Mammary epithelial cell (primary cell): ENCODE measurements around a stretch of chr16.

DNA sequence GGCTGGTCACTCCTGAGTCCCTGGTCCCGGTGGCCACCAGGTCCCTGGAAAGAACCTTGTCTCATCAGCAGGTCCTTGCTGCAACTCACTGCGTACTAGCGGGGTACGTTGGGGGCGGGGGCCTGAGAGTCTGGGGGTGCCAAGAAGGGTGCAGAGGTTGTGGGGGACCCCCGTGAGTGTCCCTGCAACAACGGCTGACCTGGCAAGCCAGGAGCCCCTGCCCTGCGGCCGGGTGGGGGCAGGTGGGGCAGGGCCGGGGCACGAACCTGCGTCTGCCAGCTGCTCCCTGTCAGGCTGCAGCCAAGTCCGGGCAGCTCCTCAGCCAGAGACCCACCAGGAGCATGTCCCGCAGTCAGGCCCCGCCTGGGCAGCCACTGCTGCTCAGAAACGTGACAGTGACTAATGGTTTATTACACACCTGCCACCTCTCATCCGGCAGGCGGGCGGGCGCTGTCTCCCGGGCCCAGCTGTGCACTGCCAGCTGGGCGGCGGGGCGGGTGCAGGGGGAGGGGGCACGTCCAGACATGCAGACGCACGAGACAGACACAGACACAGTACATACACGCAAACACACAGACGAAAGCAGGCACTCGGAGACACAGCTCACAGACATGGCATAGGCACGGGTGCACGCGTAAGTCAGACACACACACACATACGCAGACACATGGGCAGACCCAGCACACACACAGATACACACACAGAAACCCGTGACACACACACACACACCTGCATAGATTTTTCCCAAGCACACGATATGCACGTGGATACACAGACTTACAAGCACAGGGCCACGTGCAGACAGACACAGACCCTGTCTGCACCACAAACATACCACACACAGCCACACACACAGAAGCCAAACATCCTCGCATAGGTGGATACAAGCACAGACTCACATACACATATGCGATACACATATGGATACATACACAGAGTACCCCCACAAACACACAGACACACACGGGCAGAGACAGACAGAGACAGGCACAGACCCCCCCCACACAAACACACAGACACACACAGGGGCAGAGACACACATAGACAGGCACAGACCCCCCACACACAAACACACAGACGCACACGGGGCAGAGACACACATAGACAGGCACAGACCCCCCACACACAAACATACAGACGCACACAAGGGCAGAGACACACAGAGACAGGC is 248.3 kb upstream of the CIBAR2 start:
- CAGE, long polyA plus RNA: no peak
- RRBS: 4% methylated on average over 4 of the region's 44 CpGs

GRCh38 chr16:85445274-85445974 is 167.7 kb upstream of the GSE1 start:
- CAGE, long polyA plus RNA: no peak
- RRBS: no CpG with 5 or more reads among the region's 25 CpGs

- CAGE, long polyA plus RNA: no peak
- RRBS: 17% methylated on average over 4 of the region's 16 CpGs
These were observed 151.4 kb upstream of the GSE1 start for GRCh38 chr16:85461635-85462236.

- CAGE, long polyA plus RNA: no peak
- RRBS: no CpG with 5 or more reads among the region's 8 CpGs
These were observed 39.6 kb upstream of the GSE1 start for GRCh38 chr16:85573528-85573877.

- CAGE, long polyA plus RNA: no peak
- RRBS: 37% methylated on average over 7 of the region's 33 CpGs
These were observed 39.0 kb upstream of the GSE1 start for GRCh38 chr16:85573878-85574769.

- CAGE, long polyA plus RNA: no peak
- RRBS: 74% methylated on average over 7 of the region's 32 CpGs
These were observed 26.9 kb upstream of the GSE1 start for GRCh38 chr16:85585988-85586760.

DNA sequence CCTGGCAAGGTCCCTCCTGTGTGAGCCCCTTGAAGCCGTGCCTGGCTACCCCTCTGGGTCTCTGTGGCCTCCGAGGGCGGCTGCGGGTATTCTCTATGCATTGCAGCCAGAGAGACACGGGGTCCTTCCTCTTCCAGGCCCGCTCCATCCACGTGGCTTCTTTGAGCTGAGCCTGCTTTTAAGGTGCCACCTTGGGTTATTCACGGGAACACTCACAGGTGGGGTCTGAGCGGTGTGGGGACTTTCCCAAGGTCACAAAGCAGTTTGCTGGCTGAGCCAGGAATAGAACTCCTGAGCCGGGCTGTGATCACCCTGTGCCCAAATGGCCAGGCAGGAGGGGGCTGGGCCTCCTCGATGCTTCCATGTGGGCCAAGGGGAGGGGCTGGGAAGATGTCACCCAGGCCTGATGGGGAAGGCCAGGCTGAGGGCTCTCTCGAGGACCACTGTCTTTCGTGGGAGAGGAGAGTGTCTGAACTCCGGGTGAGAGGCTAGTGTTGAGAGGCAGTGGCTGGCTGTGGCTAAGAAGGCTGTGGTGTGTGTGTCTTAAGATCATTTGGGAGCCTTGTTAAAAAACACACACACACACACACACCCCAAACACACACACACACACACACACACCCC is 13.0 kb upstream of the GSE1 start:
- CAGE, long polyA plus RNA: no peak
- RRBS: no CpG with 5 or more reads among the region's 14 CpGs

DNA sequence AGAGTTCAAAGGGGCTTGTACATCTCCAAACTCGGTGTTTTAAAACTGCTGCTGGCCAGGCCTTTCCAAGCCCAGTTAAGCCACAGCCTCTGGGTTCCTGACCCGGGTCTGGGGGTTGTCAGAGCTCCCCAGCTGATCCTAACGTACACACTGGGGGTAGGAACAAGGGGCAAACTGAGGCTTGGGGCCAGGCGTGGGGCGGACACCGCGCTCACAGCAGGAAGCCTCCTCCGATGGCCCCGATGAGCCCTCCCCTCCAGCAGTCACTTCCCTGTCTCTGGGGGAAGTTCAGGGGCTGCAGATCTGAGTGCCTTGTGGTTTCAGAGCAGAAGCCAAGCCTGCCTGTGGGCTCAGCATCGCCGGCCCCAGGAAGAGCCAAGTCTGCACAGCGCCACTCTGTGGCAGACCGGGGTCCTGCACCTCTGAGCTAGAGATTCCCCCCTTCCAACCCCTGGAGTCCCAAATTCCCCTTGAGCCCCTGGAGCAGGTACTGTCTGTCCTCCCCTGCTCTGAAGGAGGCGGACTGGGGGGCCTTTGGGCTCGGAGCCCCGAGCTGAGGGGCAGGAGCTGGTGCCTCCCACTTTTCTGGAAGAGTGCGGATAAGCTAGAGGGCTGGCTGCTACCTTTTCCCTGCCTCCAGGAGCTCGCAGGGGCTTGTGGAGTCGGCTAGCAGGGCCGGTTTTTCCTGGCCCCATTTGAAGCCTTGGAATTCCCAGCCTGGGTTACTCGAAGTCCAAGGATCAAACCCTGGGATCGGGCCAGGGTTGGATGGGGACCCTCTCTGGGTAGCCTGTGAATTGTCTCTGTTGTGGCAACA is 2.8 kb downstream of the GSE1 start:
- CAGE, long polyA plus RNA: no peak
- RRBS: 0% methylated on average over 3 of the region's 22 CpGs

DNA sequence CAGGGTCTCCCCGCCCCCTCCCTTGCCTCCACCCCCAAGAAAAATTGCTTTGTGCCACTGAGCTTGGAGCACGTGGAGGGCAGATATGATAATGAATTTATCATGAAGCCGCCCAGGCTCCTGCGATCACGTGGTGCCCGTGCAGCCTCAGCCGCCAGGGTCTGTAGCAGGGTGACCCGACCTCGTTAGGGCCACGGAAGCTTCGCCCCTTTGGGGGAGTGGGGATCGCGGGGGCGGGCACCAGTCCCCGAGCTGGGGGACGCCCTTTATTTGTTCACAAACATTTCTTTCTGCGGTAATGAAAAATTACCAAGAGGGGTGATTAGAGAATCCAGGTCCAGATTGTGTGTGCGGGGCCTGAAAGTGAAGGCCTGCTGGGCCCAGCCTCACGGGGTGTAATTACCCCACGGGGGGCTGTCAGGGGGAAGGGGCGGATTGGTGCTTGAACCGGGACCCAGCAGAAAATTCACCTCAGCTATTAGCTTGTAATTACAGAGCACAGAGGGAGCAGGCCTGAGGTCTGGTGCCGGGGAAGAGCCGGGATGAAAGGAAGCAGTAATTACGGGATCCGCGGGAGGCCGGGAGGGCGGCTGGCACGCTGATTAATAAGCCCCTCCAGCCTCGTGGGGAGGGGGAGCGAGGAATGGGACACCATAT is 13.2 kb downstream of the GSE1 start:
- CAGE, long polyA plus RNA: no peak
- RRBS: 97% methylated on average over 2 of the region's 32 CpGs

- CAGE, long polyA plus RNA: no peak
- RRBS: 27% methylated on average over 13 of the region's 36 CpGs
These were observed 37.7 kb downstream of the GSE1 start for GRCh38 chr16:85650689-85651348.

DNA sequence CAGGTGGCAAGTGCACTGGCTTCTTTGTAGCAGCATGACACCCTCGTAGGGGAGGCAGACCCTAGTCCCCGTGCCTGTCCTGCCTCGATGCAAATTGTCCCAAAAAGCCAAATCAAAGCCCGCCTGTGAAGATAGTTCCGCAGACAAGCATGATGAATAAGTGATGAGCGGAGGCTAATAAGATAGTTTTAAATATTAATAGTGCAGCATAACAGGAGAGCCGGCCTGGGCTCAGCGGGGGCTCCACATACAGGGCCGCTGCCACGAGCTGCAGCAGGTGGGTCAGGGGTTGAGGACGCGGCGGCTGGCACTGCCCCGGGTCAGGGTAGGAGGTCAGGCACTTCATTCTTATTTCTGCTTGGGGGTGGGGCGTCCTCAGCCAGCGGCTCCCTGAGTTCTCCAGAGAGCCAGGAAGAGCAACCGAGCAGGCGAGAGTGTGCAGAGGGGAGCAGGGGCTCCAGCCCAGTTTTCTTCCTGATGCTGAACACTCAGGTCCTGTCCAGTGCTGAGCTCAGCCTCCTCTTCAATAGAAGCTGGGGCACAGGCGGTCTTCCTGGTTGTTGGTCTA is 26.8 kb downstream of the GINS2 start:
- CAGE, long polyA plus RNA: no peak
- RRBS: 100% methylated on average over 4 of the region's 19 CpGs

DNA sequence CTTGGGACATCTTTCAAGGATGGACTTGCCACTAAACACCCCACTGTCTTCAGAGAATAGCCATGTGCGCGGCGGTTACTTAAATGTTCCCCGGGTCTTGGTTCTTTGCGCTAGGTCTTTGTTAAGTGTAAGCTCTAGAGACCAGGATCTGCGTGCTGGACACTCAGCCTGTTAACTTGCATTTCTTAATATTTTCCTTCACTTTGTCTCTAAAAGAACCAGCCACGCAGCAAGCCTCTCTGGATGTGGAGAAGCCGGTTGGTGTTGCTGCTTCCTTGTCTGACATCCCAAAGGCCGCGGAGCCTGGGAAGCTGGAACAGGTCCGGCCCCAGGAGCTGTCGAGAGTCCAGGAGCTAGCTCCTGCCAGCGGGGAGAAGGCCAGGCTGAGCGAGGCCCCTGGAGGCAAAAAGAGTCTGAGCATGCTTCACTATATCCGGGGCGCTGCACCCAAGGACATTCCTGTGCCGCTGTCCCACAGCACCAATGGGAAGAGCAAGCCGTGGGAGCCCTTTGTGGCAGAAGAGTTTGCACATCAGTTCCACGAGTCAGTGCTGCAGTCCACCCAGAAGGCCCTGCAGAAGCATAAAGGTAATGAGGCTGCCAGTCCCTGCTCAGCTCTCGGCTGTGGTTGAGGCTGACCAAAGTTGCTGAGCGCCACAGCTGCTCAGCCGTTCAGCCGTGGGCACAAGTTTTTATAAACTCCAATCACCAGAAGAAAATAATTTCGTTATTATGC is 22.8 kb downstream of the GINS2 start:
- CAGE, long polyA plus RNA: no peak
- RRBS: 100% methylated on average over 4 of the region's 24 CpGs

DNA sequence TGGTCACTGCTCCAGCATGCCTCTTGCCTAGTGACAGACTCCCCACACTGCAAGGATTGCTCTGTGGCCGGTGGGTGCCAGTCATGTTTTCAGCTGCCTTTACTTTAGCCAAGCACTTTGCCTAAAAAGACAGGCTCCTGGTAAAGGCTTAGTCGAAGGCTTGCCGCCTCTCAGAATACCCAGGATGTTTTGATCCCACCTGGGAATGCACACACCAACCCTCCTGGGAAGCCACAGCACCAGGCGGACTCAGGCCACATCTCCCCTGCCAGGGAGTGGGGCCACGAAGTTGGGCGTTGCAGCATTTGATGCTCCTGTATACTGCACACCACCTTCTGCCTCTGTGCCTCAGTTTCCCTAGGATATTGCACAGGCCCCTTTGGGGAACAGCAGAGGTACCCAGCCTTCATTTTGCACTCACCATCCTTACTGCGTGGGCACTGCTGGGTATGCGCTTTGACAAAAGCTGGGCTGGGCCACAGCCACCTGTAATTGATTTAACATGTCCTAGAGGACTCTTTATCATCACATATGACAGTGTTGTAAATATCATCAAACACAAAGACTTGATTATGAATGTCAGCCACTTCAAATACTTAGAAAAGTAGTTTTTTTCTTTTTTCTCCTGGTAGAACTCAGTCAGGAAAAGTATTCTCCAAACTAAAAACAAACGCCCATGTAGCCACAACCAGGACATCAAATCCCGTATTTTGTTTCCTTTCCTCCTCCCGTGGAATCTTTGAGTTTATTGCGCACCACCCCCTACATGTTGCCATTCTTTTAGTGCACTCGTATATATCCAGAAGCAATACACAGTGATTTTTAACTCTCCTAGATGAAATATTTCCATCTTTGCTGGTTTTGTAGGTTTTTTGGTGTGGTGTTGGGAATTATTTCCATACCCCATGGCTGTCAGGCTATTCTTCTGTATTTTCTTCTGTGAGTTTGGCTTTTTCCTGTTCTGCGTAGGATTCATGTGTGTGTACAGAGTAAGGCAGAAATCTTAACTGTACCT is 19.7 kb downstream of the GINS2 start:
- CAGE, long polyA plus RNA: no peak
- RRBS: no CpG with 5 or more reads among the region's 14 CpGs

DNA sequence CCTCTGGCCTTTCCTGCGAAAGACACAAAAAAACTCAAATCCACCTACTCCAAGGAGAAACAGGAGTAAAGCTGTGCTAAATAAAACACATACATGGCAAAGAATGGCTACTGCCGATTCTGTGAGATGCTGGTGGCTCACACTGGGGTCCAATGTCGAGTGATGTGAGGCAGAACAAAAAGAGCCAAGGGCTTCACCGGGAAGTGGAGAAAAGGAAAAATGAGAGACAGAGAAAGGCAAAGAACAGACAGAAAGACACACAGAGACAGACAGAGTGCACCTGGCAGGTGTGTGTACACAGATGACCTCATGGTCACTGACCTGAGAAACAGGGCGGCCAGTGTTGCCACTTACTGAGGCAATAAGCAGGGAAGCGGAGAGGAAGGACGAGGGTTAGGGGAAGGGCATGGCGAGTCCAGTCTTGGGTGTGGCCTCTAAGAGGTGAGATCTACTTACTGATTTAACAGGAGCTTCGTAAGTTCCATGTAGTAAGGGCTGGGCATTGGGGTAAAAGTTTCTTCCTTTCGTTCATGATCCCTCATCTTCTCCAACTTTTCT is 7.5 kb downstream of the GINS2 start:
- CAGE, long polyA plus RNA: no peak
- RRBS: no CpG with 5 or more reads among the region's 10 CpGs

DNA sequence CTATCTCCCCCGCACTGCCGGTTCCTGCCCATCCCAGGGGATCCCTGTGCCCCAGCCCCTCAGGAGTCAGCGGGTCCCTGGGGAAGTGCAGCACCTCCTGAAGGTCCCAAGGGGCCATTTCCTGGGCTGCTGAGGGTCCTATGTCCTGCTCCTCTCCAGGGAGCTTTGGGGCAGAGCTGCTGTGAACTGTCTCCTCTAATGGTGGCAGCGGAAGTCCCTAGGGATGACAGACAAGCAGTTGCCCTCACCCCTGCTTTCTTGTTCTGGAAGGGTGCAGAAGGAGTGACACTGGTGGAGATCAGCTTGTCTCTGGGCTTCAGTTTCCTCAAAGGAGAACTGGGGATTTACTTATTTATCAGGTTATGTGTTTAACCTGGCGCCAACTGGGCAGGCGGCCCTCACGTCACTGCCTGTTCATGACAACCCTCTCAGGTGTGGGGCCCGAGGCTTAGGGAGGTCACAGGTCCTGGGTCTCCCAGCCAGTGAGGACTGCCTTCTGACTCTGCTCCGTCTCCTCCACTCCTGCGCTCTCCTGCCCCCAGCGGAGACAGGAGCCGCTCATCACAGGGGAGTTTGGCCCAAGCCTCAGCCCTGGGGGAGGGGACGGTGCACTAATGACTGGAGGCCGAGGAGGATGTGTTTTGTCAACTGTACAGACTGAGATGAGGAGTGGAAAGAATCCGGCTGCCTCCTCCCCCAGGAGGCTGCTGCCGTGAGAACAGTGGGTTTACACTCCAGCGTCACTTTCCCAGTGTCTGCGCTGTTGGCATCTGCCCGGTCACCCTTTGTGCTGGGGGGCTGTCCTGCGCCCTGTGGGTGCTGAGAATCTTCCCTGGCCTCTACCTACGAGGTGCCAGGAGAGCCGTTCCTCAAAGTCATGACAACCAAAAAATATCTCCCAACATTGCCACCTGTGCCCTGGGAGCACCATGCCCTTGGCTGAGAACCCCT is 2.1 kb upstream of the C16orf74 start:
- CAGE, long polyA plus RNA: no peak
- RRBS: 91% methylated on average over 4 of the region's 22 CpGs

- CAGE, long polyA plus RNA: no peak
- RRBS: no CpG with 5 or more reads among the region's 30 CpGs
These were observed 48.2 kb downstream of the COX4I1 start for GRCh38 chr16:85847481-85848298.

GRCh38 chr16:85917034-85917233 is 18.0 kb downstream of the IRF8 start:
- CAGE, long polyA plus RNA: no peak
- RRBS: no CpG with 5 or more reads among the region's 3 CpGs

- CAGE, long polyA plus RNA: no peak
- RRBS: no CpG with 5 or more reads among the region's 22 CpGs
These were observed 86.0 kb downstream of the IRF8 start for GRCh38 chr16:85984773-85985562.

- CAGE, long polyA plus RNA: no peak
- RRBS: 2% methylated on average over 4 of the region's 21 CpGs
These were observed 134.1 kb downstream of the IRF8 start for GRCh38 chr16:86032929-86033523.

DNA sequence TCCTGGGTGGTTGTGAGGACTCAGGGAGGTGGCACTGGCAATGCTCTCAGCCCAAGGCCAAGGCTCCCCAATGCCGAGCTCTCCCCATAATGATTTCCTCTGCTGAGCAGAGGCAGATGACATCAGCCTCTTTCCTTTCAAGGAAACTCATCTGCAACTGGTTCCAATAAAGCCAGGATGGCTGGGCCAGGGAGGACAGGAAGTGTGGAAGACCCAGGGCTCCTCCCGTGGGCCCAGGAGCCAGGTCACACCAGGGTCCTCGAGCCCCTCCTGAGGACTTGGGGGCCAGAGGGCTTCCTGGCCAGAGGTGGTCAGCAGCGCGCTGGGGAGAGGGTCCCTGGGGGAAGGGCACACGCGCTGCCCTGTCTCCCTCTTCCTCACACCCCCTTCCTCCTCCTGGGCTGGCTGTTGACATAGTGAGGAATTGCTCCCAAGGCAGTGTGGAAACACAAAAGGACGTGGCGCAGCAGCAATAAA is 152.3 kb downstream of the IRF8 start:
- CAGE, long polyA plus RNA: no peak
- RRBS: no CpG with 5 or more reads among the region's 9 CpGs